SK-N-DZ (cell line): ENCODE results near the gene UBA7.

GRCh38 chr3:49378240-49378986 lies 20.3 kb upstream of the GPX1 start:
RAMPAGE:
- cytosol, long total RNA = no peak
- nucleus, long total RNA = no peak

DNA sequence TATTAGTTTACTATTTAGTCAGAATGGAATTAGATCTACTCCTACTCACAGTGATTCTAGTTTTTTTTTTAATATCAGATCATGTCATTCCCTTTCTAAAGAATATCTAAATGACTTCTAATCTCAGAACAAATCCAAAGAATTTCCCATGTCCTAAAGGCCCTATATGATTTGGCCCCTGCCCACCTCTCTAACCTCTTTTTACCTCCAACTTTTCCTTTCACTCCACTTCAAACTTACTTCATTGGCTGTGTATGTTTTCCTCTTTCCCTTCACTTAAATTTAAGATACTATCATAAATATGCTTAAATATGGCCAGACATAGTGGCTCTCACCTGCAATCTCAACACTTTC lies 4.2 kb downstream of the RHOA start:
RAMPAGE:
- cytosol, long total RNA = no peak
- nucleus, long total RNA = no peak

RAMPAGE:
- cytosol, long total RNA = no peak
- nucleus, long total RNA = no peak
These were observed 12.8 kb upstream of the APEH start for GRCh38 chr3:49661206-49661989.

DNA sequence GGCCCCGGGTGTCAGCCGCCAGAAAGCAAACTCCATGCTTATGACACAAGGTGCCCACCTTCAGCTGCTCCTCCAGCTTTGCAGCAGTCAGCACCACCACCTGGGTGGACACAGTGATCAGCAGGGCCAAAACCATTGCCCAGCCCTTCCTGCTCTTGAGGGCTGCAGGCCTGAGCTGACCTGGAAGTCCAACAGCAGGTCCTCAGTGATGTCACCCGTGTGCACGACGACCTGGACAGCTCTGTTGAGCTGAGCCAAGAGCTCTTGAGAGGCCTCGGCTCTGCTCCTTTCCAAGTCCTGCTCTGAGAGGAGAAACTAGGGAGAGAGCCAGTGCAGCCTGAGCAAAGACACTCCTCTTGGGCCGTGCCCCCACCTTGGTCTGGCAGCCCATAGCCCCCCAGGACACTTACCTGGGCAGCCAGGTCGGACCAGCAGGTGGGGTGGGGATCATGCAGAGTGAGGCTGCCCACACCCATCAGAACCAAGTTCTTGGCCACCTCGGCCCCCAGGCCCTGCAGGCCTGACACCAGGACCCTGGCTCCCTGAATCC lies 609 bp downstream of the UBA7 start:
RAMPAGE:
- cytosol, long total RNA = no peak
- nucleus, long total RNA = no peak

DNA sequence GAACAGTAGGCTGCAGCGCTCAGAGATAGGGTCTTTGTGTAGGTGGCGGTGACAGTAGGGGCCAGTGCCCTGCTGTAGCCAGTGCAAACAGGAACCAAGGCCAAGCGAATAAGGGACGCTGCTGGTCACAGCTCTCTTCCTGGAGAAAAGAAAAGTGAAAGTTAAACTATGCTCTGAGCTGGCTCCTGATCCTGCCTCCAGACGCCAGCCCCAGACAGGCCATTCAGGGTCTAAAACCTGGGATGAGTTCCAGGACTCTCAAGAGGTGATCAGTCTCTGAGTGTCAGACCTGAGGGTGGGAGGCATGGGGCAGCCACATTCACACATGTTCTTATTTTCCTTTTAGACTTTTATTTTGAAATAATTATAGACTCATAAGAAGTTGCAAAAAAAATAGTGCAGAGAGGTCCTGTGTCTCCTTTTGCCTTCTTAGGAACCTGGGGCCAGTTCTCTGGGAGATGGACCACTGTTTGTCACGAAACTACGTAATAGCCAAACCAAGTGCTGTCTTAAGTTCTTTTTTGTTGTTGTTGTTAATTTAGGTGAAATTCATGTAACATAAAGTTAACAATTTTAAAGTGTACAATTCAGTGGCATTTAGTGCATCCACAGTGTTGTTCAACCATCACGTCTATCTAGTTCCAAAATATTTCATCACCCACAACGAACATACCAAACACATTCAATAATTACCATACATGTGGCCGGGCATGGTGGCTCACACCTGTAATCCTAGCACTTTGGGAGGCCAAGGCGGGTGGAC lies at the start of gene UBA7:
Gene UBA7, minus strand, starts transcription at position 150 of the 763 bp plus-strand sequence.
RAMPAGE:
- cytosol, long total RNA = no peak
- nucleus, long total RNA = no peak

DNA sequence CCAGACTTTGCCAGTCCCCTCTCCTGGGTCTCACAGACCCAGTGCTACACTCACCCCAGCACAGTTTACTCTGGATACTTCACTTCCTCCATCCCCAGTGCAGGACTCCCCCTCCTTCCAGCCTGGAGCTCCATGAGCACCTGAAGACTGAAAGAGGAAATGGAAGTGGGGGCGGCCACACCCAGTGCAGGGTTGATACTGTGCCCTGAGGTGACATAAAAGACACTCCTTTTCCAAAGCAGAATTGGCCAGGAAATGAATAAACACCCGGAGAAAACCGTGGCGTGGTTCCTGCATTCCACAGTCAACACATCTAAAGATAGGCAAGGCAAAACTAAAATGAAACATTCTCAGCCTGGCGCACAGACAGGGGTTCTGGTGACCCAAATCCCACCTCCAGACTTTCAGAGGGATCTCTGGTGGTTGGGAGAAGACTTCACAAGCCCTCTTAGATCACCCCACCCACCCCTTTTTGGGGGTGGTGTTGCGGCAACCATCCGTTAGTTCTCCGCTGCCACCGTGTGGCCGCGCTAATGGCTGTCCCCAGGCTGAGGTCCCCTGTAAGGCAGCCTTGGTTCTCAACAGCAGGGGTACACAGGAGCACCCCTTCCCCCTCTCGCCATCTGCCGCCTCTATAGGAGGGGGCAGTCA lies 2.4 kb upstream of the MST1R start:
RAMPAGE:
- cytosol, long total RNA = no peak
- nucleus, long total RNA = no peak

DNA sequence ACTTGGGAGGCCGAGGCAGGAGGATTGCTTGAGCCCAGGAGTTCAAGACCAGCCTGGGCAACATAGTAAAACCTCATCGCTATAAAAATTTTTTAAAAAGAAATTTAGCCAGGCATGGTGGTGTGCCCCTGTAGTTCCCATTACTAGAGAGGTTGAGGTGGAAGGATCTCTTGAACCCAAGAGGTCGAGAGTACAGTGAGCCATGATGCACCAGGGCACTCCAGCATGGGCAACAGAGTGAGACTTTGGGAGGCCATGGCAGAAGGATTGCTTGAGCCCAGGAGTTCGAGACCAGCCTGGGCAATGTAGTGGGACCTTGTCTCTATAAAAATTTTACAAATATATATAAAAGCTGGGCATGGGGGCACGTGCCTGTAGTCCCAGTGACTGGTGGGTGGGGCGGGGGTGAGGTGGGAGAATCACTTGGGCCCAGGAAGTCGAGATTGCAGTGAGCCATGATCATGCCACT lies 58.9 kb upstream of the RBM5 start:
RAMPAGE:
- cytosol, long total RNA = no peak
- nucleus, long total RNA = no peak

RAMPAGE:
- cytosol, long total RNA = no peak
- nucleus, long total RNA = no peak
These were observed 30.1 kb upstream of the SEMA3F start for GRCh38 chr3:50124780-50125756.

GRCh38 chr3:50156685-50157742 lies 1.9 kb downstream of the SEMA3F start:
RAMPAGE:
- cytosol, long total RNA = no peak
- nucleus, long total RNA = no peak

DNA sequence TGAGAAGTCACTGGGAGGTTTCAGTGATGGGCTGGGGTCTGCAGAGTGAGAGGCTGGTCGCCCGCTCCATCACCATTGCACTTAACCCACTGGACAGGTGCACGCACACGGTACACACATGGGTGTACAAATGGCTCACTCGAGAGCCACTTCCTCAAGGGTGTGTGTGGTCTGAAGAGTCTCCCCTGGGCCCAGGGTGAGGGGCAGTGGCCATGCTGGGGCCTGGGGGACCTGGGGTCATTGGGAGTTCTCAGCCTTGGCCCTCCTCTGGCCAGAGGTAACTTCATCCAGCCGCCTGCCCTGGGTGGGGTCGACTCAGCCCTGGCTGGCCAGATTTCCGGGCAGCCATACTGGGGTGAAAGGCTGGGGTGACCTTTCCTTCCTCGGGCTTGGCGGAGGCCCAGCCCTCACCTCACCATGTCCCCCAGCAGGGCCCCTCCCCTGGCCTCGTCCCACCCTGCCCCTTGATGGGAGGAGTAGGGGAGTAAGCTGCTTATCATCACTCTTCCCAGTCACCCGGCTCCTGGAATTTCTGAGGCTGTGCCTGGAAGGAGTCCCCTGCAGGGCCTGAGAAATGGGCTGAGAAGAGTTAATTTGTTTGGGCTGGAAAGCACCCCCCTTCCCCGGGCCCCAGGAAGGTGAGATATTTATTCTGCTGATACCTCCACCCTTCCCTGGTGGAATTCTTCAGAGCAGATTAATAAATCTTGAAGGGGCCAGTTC lies 5.4 kb downstream of the SEMA3F start:
RAMPAGE:
- cytosol, long total RNA = no peak
- nucleus, long total RNA = no peak

DNA sequence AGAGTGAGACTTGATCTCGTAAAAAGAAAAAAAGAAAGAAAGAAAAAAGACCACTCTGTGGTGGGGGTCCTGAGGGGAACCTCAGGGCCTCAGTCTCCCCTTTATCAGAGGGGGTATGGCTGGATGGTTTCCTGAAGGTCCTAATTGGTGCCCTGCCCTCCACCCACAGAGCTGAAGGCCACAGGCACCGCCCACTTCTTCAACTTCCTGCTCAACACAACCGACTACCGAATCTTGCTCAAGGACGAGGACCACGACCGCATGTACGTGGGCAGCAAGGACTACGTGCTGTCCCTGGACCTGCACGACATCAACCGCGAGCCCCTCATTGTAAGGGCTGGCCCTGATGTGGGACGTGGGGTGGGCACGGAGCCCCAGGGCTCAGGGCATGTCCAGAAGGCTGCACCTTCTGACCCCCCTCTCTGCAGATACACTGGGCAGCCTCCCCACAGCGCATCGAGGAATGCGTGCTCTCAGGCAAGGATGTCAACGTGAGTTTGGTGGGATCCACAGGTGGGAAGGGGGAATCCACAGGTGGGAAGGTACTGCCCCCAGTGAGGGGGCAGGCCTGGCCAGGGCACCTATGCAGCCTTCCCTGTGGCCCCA lies 17.7 kb upstream of the GNAT1 start:
RAMPAGE:
- cytosol, long total RNA = no peak
- nucleus, long total RNA = no peak

DNA sequence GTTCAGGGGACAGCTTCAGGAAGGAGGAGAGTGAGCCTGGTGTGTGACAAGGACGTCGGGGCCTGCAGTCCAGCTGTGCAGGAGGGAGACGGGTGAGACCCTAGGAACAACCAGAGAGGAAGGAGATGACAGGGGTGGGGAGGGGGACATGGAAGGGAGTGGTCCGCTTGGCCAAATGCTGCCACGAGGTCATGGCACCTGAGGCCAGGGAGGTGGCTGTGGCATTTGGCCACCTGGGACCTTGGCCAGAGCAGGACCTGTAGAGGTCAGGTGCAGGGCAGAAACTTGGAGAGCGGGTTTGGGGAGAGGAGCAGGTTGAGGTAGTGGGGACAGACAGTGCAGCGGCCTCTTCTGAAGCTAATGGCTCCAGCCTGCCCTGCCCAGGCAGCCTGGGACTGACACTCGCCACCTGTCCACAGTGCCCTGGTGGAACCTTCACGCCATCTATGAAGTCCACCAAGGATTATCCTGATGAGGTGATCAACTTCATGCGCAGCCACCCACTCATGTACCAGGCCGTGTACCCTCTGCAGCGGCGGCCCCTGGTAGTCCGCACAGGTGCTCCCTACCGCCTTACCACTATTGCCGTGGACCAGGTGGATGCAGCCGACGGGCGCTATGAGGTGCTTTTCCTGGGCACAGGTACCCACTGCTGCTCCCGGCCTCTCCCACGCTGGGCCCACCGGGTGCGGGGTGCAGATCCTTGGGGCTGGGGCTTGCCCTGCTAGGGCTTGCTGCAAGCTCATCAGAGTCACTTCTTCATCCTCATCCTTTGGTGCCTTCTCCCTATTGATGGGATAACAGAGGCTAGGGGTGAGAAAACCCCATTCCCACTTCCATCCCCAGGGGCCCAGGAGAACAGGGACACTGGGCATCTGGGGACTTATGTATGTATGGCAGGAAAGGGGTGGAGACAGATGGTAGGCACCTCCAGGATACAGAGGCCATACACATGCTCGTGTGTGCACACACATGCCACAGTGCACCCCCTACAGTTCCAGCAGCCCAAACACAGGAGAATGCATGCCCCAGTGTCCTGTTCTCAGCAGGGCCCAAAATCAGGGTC lies 6.9 kb upstream of the GNAT1 start:
RAMPAGE:
- cytosol, long total RNA = no peak
- nucleus, long total RNA = no peak

GRCh38 chr3:50188134-50189015 lies 3.0 kb upstream of the GNAT1 start:
RAMPAGE:
- cytosol, long total RNA = no peak
- nucleus, long total RNA = no peak

RAMPAGE:
- cytosol, long total RNA = no peak
- nucleus, long total RNA = no peak
These were observed 10.0 kb upstream of the GNAI2 start for GRCh38 chr3:50226014-50226365.

GRCh38 chr3:50238614-50239121 lies 2.7 kb downstream of the GNAI2 start:
RAMPAGE:
- cytosol, long total RNA = no peak
- nucleus, long total RNA = no peak

DNA sequence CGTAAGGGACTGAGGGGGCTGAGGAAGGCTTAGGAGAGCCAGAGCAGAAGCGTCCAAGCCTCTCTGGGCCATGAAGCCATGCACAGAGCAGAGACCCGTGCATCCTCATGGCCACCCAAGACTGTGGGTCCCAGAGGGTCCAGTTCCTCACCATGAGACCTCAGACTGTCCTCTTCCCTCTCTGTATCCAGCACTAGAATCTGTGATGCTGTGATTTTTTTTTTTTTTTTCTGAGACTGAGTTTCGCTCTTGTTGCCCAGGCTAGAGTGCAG lies 8.7 kb downstream of the GNAI2 start:
RAMPAGE:
- cytosol, long total RNA = no peak
- nucleus, long total RNA = no peak

DNA sequence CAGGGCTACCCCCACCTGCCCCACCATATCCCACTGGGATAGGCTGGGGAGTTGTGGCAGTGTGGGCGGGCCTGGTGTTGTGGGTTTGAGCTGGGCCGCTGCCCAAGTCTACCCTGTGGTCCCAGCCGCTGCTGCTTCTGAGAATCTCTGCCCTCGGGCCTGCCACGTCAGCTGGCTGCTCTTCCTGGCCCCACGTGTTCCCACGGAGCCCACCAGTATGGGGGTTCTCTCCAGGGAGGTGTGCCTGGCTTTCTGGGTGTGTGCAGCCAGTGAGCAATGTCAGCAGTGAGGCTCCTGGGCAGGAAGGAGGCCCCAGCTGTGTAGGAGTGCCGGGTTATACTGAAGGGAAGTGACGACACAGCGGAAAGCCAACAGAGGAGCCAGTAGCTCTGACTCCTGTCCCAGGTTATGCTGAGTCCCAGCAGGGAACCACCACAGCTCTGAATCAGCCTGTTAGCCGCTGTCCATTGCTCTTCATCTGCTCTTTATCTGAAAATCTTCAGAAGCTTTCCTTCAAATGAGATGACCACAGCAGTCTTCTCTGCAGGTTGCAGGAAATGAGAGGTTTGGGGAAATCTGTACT lies 10.6 kb downstream of the GNAI2 start:
RAMPAGE:
- cytosol, long total RNA = no peak
- nucleus, long total RNA = no peak

GRCh38 chr3:50262767-50264058 lies 5.7 kb upstream of the SEMA3B start:
RAMPAGE:
- cytosol, long total RNA = no peak
- nucleus, long total RNA = no peak

RAMPAGE:
- cytosol, long total RNA = no peak
- nucleus, long total RNA = no peak
These were observed 4.2 kb downstream of the SEMA3B start for GRCh38 chr3:50272707-50273964.

DNA sequence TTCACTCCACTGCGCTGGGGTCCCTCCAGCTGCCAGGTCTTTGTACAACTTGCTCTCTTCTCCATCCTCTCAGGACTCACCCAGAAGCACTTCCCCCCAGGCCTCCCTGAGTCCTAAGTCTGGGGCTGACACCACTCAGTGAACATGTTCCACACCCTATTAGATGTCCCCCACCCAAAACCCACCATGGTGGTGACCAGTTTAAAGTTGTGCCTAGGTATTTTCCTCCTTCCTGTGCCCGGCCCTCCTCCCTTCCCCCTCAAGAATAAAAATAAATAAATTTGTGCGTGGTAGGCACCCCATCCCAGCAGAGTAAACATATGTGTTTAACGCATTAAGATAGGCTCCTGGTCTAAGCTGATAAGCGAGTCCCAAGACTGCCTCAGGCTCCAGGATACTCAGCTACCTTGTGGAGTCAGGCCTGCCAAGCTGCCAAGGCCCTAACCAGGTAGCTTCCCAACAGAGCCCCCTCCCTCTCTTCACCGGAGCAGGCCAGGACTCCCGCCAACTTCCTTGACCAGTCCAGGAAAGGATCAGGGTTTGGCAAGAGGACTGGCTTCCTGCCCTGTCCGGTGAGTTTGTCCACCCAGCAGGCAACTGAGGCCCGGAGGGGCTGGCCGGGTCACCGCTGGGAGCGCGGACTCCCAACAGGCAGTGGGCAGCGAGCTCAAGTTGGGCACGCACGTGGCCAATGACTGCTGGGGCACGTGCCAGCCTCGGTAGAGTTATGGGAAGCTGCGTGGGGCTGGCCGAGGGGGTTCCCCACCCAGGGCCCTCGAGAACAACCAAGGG lies 669 bp downstream of the IFRD2 start:
RAMPAGE:
- cytosol, long total RNA = no peak
- nucleus, long total RNA = no peak